Sciatic nerve (tissue), 1 donor: ENCODE measurements around the genes CA9 and HINT2.

DNA sequence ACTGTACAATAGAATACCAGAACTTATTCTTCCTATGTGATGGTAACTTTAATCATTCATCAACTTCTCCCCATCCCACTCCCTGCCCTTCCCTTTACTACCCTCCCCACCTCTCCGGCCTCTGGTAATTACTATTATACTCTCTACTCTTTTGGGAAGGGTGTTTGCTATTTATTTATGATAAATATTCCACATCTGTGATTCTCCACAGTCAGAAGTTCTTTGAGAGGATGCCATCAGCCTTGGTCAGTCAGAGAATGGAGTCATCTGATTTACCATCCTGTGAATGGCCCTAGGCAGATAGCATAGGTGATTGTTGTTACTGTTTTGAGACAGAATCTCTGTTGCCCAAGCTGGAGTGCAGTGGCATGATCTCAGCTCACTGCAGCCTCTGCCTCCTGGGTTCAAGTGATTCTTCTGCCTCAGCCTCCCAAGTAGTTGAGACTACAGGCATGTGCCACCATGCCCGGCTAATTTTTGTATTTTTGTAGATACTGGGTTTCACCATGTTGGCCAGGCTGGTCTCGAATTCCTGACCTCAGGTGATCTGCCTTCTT, 38.2 kb downstream of the UBAP1 start:
- PRO-cap, result no peak

DNA sequence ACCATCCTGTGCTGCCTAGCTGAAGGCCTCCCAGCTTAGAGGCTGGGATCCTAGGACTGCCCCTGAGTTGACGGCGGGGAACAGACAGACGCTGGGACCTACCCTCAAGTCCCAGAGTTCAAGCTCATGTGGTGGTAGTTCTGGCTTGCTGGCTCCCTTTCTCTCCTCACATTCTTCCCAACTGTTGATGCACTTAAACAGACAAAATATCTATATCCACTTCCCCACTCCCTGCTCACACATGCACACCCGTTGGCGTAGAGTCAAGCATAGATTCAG, 65.8 kb downstream of the KIF24 start:
- PRO-cap, result no peak

DNA sequence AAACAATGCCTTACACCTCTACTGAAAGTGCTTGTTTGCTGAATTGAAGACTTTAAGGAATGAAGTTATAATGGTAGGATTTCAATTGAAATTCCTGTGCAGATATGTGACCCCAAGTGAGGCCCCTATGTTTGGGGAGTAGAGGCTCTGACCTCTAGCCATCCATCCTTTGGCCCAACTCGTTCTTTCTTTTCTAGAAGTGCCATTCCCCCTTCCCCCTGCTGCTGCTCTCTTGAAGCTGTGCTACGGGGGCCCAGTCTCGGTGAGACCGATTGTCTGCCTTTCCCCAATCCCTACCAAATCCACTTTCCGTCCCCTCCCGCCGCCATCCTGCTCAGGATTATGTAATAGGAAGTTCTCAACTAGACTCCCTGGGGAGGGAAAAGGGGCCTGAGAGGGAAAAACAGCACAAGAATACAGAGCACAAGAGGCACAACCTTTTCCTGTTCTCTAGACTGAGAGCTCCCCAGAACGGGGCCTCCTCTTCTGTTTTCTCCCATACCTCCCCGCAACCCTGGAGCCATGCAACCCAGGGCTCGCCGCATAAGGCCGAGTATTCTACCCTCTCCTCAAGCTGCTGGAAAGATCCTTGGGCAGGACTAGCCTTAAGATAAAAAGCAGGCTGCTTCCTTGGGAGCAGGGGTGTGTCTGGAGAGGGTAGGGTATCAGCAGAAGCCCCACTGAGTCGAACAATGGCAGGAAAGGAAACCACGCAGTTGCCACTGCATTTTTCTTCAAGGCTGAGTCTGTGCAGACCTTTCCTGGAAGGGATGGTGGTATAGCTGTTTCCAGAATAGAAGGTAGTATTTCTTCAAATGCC, 13.1 kb downstream of the MYORG start:
- PRO-cap, result no peak

DNA sequence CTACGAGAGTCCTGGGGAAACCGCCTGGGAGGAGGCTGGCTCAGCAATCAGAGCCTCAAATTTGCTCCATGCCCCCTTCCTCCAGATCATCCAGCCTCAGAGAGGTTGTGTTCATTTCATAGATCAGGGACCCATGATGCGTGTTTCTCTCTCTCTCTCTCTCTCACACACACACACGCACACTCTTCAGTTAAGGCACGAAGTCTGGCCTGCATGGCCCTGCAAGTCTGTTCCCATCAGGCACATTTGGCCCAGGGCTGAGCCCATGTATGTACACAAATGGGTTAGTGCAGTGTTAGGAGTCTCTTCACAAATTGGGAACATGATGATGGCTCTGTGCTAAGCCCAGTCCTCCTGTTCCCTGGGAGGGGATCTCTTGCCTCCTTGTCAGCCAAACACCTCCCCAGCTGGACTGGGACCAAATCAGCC, 6.8 kb downstream of the MYORG start:
- PRO-cap, result no peak

- PRO-cap, result no peak
Measured at GRCh38 chr9:34512360-34513275, 10.2 kb downstream of the ENHO start.

DNA sequence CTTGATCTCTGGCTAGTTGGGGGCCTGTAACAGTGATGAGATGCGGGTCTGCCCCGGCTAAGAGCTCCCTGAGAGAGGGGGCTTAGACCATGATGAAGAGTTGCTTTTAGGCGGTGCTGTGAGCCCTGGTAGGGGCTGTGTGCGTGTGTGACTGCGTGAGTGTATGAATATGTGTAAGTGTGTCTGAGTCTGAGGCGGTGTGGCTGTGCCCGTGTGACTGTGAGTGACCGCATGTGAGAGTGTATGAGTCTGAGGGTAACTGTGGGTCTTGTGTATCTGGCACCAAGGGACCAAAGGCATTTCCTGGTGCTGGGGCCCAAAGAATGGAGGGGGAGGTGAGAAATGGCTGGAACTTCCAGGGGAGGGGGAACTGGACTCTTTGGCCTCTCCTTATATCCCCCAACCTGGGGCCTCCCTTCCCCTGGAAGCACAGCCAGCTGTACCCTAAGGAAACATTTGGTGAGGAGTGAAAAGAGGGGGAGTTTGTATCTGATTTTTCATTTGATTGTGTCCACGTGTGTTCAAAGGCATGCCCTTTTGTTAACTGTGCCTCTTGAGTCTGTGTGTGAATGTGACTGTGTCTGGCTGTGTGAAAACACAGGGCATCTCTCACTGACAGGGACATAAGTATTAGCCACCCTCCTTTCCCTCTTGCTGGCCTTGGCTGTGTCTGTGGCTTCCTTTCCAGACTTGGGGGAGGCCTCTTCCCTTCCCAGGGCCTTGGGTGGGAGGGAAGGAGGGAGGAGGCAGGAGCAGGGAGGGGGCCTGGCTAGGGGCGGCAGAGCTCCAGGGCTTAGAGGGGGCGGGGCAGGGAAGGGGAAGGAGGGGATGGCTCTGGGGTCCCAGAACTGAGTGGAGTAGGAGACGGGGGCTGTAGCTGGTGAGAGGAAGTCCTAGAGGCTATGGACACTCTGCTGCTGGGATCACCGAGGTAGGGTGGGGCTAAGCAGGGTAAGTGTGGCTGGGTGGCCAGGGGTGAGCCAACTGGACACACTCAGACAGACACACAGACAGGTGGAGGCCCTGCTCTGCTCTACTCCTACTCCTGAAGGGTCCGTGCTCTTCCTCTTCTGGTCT, 1.4 kb downstream of the IL11RA start:
- PRO-cap, result no peak

- PRO-cap, result no peak
Measured at GRCh38 chr9:34991015-34992231, 1.9 kb downstream of the DNAJB5 start.

- PRO-cap, result no peak
Measured at GRCh38 chr9:35043139-35043670, 1.2 kb downstream of the C9orf131 start.

DNA sequence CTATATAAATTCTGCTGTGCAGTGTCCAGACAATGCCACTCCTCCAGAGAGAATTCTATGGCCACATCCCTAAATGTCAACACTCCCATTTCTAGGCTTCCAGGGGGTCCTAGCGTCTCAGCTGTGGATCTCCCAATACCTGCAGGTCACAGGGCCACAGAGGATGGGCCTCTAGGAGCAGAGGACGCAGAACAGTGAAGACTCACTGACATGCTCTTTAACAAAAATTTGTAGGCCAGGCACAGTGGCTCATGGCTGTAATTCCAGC, 12.8 kb upstream of the UNC13B start:
- PRO-cap, result no peak

DNA sequence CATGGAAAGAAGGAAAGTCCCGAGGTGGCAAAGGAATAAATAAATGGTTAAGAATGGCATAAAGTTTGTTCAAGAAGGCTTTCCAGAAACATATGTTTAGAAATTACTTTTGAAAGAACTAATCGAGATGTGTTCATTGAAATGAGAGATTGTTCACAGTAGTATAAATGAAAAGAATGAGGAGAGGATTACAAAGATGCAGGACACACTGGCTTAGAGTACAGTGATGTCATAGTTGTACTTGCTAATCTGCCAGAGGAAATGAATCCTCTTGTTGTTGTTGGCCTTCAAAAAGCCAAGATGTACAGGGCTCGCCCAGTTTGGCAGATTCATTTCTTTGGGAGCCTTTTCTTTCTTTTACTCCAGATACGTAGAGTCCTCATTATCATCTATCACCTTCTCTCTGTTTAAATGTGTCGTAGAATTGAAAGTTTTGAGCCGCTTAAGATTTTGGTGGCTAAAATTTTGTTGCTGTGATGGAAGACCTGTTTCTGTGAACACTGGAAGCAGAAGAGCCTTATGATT, 116.1 kb downstream of the UNC13B start:
- PRO-cap, result no peak

DNA sequence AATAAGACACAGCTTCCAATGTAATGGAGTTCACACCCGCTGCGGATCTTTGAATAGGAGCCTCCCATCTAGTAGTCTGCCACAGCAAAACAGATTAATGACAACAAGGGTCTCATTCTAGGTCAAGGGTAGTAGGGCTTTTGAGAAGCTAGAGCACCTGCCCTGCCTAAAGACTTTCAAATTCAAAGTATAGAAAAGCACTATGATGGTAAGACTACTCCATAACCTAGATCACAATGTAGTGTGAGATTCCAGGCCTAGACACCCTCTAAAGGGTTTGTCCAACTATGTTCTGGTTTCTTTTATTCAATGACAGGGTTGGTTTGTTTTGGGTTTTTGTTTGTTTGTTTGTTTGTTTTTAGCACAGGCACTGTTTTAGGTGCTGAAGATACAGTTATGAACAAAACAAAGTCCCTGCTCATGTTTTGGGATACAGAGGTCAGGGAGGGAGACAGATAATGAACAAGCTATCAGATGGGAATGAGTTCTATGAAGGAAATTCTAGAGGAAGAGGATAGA, 145.3 kb upstream of the RUSC2 start:
- PRO-cap, result no peak

GRCh38 chr9:35490428-35490862, 534 bp downstream of the RUSC2 start:
- PRO-cap, result no peak

GRCh38 chr9:35518889-35519792, 29.2 kb downstream of the RUSC2 start:
- PRO-cap, result no peak

DNA sequence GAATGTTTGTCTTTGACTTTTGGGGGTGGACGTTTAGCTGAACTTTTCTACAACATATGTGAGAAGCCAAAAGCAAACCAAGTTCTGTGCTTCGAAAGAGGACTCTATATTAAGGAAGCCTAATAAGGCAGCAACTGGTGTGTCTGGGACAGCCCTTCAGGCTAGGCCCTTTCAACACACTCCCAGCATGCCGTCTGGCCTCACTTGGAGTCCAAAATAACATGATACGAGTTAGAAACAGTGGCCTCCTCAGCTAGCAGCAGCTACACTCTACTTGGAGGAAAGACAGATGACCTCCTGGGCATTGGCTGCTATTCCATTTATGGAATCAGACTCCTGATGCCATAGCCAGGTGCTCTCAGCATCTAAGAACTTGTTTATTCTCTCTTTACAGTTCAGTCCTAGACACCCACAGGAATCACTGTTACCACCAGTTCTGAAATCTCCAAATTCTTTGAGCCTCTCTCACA, 31.7 kb downstream of the RUSC2 start:
- PRO-cap, result no peak

DNA sequence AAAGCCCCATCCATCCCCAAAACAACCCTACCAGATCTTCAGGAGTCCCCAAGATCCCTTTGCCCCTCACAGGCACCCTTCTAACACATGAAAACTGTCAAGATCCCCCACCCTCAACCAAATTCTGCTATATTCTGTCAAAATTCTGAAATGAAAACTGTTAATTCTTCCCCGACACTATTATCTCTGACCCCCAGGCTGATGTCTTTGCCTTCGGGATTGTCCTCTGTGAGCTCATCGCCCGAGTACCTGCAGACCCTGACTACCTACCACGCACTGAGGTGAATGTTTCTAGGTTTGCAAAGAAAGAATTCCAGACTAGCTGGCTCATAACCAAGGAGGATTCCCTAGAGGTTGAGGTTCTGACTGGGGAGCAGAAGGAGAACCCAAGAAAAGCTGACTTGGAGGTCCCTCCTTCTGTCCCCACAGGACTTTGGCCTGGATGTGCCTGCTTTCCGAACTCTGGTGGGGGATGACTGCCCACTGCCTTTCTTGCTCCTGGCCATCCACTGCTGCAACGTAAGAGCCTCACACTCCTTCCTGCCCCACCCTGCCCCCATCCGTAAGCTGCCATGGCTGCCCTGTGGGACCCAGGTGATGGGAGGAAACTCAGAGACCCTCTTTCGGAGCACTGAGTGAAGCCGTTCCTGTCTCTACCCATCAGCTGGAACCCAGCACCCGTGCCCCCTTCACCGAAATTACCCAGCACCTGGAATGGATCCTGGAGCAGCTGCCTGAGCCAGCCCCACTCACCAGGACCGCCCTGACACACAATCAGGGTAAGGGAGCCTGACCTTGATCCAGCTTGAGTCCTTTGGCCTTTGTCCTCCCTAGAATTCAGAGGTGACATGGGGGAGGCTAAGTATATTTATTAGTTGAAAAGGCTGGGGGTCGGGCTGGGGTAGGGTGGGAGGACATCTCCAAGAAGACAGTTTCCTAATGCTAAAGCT, 2.9 kb downstream of the TESK1 start:
- PRO-cap, result no peak

DNA sequence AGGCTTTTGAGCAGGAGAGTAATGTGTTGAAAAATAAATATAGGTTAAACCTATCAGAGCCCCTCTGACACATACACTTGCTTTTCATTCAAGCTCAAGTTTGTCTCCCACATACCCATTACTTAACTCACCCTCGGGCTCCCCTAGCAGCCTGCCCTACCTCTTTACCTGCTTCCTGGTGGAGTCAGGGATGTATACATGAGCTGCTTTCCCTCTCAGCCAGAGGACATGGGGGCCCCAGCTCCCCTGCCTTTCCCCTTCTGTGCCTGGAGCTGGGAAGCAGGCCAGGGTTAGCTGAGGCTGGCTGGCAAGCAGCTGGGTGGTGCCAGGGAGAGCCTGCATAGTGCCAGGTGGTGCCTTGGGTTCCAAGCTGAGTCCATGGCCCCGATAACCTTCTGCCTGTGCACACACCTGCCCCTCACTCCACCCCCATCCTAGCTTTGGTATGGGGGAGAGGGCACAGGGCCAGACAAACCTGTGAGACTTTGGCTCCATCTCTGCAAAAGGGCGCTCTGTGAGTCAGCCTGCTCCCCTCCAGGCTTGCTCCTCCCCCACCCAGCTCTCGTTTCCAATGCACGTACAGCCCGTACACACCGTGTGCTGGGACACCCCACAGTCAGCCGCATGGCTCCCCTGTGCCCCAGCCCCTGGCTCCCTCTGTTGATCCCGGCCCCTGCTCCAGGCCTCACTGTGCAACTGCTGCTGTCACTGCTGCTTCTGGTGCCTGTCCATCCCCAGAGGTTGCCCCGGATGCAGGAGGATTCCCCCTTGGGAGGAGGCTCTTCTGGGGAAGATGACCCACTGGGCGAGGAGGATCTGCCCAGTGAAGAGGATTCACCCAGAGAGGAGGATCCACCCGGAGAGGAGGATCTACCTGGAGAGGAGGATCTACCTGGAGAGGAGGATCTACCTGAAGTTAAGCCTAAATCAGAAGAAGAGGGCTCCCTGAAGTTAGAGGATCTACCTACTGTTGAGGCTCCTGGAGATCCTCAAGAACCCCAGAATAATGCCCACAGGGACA, at the start of gene CA9:
Gene CA9 (plus strand): TSS at position 593 of the 1,021 bp plus-strand sequence.
- PRO-cap, result no peak

- PRO-cap, result unidirectional peak, minus-strand start at chr9:35691925
Measured at GRCh38 chr9:35691679-35692469, 2.1 kb upstream of the TPM2 start.

- PRO-cap, result no peak
Measured at GRCh38 chr9:35753360-35754113, 539 bp downstream of the MSMP start.

- PRO-cap, result bidirectional peak, plus-strand start at chr9:35757546, minus-strand start at chr9:35757561
Measured at GRCh38 chr9:35757302-35757753, 3.3 kb upstream of the MSMP start.

DNA sequence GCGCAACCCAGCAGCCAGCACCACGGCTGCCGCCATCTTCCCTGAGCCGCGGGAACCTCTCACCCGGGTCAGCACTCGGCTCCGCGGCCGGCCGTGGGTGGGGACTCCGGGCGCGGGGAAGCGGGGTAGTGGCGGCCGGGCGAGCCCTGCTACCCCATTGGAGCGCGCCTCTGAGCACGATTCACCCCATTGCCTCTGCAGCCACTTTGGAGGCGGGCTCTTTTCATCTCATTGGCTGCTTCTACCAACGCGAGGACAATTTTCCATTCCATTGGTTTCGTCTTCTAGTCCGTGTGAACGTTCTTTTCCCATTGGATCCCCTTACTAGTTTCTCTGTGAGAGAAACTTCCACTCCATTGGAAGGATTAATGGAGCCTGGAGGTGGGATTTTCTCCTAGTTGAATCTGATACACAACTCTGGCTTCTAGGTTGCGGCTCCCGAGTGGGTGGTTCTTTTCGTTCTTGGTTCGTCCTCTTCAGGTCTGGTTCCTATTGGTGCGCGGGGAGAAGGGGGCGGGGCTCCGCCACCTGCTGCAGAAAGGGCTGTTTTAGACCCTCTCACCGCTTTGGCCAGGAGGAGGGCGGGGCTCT, at the start of gene HINT2:
Gene HINT2 (minus strand): TSS at position 99 of the 591 bp plus-strand sequence.
- PRO-cap, result bidirectional peak, plus-strand start at position 351 of the sequence, minus-strand start at position 99 of the sequence; bidirectional peak, plus-strand start outside the sequence, minus-strand start at position 440 of the sequence